Tibial artery (tissue), 1 donor: ENCODE results near the gene MIER3.

DNA sequence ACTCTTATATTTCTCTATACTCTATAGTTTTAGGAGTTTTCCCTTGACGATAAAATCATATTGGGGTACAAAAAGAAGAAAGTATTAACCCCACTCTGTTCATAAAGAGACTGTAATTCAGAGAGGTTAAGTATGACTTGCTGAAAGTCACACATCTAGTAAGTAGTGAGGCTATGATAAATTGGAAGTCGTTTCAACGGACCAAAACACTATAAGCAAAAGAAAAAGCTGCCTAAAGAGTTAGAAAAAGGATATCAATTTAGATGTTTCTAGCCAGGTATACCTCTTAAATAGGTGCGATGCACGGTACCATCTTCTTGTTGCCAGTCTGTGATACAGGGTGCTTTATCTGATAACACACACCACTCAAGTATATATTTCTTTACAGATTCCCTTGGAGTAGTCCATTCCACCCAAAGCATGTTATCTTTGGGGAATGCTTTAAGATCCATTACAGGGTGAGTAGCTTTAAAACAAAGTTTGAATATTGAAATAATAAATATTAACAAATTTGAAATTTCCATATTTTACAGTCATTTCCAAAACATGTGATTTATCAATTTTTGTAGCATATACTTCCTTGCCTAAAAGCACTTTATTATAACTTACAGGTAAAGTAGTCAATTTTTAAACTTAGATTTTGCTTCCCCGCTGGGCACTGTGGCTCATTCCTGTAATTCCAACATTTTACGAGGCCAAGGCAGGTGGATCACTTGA, 40.1 kb downstream of the IL6ST start:
- PRO-cap: no peak

GRCh38 chr5:56029761-56030365, 35.1 kb upstream of the IL6ST start:
- PRO-cap: no peak

DNA sequence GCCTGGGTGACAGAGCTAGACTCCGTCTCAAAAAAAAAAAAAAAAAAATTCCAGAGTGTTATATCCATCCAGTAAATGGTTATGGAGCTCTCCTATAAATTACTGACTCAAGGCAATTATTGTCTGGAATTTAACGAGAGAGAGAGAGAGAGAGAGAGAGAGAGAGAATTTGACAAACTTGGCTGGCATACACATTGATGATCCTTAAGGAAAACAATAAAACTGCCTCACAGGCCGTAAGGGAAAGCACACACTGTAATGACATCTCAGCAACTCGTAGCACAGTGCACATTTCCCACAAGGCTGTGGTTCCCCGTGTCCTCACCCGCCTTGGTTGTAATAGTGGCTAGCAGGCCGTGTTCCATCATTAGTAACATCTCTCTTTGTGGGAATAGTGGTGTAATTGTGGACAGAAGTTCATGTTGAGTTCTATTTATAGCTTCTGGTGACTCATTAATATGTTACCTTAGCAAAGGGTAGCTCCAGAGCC, 63.4 kb upstream of the IL6ST start:
- PRO-cap: no peak

DNA sequence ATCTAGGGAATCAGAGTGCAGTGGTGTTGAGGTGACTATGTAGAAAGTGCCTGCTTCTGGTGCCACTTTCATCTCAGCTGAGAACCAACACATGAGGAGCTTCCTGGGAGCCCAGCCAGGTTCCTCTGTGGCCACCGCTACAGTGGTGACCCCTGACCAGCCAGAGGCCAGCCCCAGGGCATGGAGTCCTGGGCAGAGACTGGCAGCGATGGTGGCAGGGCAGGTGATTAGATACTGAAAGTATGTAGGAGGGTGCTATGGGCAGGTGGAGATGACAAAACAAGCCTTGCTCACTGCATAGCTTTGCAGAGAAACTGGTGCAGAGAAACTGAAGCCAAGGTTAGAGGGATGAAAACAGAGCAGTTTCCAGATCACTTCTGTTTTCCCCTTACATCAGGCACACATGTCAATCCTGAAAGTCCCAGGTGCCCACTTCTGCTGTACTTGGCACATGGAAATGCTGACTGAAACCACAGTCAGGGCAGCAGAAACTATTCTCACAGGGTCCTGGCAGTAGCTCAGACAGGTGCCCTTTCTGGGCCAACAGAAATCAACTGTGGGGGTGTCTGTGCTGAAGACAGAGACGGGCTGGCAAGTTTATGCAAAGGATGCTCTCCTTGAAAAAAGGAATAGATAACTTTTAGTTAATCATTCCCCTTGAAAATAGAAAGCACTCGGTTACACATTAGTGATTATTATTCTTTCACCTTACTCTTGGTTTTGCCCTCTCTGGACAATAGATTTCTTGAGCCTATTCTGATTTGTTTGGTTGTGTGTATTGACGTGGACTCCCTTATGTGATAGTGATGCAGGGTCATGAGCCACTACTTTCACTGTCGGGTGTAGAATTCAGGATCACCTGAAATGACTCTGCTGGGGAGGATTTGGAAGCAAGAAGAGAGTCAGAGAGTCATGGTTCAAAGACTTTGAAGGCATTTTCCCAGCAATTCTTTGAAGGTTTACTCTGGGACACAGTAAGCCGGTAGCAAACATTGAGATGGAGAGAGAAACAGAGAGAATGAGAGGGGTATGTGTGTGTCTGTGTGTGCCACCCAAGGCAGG, 90.2 kb downstream of the ANKRD55 start:
- PRO-cap: no peak

DNA sequence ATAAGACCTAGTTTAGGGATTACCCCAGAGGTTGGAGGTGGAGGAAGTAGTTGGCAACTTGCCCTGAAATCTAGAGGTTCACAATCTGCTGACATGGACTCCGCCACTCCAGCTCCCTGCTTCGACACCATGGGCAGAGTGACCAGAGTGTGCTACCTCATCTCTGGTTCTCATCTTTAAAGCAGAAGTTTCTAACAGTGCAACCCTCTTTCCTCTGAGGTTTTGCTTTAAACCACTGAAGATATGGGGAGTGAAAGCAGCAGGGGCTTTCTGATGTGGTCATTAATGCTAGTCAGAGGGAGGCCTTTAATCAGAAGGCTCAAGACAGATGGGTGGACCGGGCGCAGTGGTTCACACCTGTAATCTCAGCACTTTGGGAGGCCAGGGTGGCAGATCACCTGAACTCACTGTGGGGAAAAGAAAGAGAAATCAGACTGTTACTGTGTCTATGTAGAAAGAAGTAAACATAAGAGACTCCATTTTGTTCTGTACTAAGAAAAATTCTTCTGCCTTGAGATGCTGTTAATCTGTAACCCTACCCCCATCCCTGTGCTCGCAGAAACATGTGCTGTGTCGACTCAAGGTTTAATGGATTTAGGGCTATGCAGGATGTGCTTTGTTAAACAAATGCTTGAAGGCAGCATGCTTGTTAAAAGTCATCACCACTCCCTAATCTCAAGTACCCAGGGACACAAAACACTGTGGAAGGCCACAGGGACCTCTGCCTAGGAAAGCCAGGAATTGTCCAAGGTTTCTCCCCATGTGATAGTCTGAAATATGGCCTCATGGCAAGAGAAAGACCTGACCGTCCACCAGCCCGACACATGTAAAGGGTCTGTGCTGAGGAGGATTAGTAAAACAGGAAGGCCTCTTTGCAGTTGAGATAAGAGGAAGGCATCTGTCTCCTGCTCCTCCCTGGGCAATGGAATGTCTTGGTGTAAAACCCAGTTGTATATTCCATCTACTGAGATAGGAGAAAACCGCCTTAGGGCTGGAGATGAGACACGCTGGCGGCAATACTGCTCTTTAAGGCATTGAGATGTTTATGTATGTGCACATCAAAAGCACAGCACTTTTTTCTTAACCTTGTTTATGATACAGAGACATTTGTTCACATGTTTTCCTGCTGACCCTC, 76.2 kb downstream of the ANKRD55 start:
- PRO-cap: no peak

DNA sequence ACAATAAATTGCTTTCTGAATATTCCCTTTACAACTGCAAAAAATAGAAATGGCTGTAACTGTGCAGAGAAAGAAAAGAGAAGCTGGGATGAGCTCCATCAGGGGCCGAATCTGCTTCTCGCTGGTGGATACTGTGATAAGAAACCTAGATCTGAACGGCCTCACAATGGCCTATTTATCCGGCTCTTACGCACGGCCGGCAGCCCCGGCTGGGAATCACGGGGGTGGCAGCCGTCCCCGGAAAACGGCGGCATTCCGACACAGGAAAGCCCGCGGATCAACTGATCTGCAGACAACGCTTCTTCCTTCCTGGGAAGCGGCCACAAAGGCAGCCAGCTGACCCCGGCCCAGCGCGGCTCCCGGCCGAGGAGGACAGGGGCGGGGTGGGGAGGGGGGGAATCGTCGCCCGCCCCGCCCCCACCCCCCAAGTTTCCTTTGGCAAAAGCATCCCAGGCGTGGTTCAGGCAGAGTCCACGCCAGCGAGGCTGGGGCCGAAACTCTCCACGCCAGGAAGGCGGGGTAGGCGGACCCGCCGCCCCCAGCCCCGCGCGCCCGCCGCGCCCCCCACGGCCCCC, 247.6 kb upstream of the ANKRD55 start:
- PRO-cap: unidirectional peak, plus-strand start at position 253 of the sequence

- PRO-cap: no peak
Observed at GRCh38 chr5:56527224-56527780, 288.0 kb upstream of the MAP3K1 start.

- PRO-cap: no peak
Observed at GRCh38 chr5:56612994-56613370, 202.4 kb upstream of the MAP3K1 start.

GRCh38 chr5:56952000-56952828, at the start of gene MIER3:
MIER3 (minus strand) TSS chr5:56952123.
- PRO-cap: bidirectional peak, plus-strand start at chr5:56952237, minus-strand start at chr5:56952087

DNA sequence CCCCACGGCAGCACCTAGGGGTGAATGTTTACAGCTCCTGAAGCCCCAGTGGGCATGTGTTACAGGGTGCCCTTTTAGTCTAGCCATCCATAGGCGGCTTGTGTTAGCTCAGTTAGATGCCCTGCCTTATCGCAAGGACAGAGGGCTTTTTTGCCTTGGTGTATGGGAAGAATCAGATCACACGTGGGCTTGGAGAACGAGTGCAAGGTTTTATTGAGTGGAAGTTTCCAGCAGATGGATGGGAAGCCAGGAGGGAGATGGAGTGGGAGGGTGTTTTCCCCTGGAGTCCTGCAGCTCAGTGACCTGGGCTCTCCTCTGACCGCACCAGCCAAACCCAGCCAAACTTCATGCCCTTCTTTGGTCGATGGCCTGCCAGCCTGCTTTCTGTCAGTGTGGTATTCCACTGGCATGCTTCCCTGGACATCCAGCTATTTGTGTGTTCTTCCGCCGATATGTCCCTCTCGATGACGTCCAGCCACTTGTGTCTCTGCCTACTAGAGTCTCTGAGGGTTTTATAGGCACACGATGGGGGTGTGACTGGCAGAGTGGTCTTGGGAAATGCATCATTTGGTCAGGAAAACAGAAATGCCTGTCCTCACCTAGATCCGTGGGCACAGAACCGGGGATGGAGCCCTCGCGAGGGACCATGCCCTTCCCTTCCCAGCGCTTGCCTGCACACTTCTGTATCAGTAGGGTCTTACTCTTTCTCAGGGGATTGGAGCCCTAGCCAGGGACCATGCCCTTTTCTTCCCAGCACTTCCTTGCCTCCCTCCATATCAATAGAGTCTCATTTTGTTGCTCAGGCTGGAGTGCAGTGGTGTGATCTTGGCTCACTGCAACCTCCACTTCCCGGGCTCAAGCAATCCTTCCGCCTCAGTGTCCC, 33.9 kb downstream of the GPBP1 start:
- PRO-cap: no peak

- PRO-cap: no peak
Observed at GRCh38 chr5:57499282-57499607, 16.6 kb upstream of the ACTBL2 start.

DNA sequence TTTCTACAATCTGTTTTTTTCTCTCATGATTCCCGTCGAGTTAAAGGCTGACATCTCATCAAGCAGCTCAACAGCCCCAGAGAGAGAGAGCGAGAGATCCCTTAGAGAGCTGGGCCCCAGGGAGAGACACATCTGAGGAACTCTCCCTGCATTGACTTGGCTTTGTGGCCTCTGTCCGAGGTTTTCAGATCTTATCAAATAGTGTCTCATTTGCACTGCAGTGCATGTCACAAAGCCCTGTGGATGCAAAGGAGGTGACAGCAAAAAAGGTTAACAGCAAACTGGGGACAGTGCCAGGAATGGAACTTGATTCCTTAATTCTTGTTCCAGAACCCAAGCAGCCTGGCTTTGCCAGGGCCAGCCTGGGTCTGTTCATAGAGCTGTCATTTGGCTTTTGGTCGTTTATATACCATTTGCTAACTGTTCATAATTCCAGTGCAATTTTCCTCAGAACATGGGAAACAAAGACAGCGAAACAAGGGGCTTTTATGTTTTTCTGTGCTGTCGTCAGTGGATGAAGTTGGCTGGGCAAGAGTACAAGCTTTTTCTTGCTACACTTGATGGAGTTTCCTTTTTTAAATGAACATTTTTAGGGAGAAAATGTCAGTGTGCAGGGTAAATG, 19.2 kb upstream of the ACTBL2 start:
- PRO-cap: no peak

DNA sequence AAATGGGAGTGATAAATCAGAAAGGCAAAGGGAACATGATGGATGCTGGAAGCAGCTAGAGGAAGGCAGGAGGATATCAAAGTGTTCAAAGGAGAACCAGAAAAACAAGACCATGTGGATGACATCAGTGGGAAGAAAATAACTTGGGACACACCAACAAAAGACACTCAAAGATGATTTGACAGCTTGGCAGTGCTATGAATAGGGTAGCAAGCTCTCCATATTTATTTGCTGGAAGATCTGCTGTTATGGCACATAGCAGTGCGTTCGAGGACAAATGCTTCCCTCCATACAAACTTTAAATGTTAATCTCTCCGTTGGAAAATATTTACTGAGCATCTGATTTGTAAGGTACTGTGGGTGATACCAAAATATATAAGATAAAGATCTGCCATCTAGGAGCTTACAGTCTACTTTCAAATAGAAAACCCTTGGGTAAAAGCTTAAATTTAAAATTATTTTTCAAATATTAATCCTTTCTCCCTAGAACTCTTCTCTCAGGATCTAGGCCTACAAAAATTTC, 142.7 kb downstream of the PLK2 start:
- PRO-cap: no peak

DNA sequence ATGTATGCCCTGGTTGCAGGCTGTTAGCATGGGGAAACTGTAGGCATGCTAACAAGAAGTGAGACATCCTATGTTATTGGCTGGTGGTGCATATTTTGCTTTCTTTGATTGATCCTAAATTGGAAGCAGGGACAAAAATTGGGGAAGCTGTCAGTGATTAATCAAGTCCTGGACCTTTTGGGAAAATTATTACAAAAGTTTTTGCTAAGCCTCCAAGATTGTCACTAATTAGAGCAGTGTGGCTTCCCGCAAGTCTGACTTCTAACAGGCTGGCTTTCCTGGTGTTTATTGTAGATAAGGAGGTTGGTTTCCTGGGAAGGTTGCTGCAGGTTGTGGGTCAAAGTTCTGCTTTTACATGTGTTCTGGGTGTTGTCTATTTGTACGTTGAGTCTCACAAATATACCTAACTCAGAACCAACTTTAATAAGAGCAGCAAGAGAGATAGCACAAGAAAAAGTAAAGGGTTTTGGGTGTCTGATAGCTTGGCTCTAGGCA, 46.8 kb downstream of the RAB3C start:
- PRO-cap: no peak

DNA sequence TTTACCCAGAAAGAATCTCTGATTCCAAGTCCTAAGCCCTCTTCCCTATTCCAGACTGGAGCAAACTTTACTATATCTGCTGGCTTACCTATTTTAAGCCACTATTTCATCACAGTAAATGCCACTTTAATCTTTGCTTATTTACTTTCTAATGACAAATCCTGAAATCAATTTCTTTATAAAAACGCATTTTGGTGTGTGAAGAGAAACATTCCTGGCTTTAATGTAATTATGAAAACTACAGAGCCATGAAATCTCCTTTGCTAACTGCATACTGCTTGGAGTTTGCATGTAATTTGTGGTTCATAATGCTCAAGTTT, 121.1 kb downstream of the RAB3C start:
- PRO-cap: no peak

DNA sequence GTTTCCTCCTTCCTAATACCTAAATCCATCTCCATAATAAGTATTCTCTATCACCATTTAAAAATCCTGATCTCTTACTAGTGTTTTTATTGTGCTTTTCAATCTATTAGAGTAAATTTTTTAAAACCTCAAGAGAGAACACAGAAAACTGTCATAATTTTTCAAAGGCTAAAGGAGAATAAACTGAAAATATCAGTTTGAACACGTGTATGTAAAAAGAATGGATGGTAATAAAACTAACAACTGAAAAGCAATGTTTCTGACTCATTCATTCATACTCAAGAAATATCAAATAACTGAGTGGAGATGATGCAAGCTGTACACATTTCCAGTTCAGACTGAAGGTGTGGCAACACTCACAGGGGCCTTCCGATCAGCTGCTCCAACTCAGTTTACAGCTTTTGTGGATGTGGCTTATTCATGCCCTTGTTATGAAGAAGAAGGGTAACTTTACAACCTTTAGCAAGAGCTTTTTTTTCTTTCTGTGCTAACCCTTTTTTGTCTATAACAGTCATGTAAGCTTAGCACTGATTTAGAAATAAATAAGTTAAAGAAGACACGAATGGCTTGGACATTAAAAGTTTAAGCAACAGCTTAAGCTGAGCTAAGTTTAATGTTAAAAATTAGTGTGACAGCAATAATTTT, 453.4 kb downstream of the RAB3C start:
- PRO-cap: no peak

GRCh38 chr5:59198426-59198681, 615.5 kb downstream of the RAB3C start:
- PRO-cap: no peak

DNA sequence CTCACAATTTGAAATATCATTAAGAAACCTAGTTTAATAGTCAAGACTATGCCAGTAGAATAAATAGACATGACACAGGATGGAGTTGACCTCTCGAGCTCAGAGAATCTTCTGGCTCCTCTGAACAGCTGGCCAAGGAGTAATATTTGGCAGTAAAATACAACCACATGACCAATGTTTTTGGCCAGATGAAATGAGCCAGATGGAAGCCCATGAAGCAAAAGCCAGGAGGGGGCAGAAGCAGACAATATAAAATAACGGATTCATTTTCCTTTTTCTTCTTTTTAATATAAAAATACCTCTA, 542.2 kb downstream of the PDE4D start:
- PRO-cap: no peak

GRCh38 chr5:59562389-59563571, 330.7 kb downstream of the PDE4D start:
- PRO-cap: no peak

DNA sequence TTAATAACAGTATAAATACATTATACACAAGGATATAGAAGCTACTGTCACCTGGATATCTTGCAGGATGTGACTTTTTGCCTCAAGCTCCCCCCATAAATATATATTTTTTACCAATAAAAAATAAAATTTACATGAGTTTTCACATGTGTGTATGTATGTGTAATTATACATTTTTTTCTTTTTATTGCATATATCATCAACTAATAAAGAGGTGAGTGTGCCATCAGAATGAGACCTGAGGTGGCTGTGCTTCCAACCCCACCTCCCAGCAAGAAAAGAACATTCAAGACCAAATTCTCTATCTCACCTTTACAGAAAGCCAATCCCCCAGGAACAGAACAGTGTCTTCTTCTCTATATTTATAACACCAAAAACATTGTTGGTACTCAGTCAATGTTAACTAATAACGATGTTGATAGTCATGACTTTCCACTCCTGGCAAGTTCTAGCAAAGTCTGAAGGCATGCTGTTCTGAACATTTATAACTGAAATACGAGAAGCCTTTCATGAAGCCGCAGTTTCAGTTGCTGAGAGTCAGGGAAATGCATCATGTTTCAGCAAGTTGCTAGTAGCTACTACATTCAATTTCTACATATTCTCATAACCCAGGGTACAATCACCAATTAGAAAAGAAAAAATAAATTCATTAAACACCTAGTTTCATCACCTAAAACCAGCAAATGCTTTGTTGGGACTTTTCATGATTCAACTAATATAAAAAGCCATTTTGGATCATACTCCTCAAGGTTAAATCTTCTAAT, 301.5 kb downstream of the PDE4D start:
- PRO-cap: no peak